Adrenal gland (tissue), 7 donors: ENCODE data around the gene NEUROD1.

- PRO-cap, 3 experiments, result no peak in any of the 3 experiments
- RAMPAGE, long total RNA, 4 experiments, result no peak in any of the 4 experiments
- RRBS, result no CpG with 5 or more reads among the region's 10 CpGs
Measured at GRCh38 chr2:178559782-178560436, 79.7 kb downstream of the PLEKHA3 start.

DNA sequence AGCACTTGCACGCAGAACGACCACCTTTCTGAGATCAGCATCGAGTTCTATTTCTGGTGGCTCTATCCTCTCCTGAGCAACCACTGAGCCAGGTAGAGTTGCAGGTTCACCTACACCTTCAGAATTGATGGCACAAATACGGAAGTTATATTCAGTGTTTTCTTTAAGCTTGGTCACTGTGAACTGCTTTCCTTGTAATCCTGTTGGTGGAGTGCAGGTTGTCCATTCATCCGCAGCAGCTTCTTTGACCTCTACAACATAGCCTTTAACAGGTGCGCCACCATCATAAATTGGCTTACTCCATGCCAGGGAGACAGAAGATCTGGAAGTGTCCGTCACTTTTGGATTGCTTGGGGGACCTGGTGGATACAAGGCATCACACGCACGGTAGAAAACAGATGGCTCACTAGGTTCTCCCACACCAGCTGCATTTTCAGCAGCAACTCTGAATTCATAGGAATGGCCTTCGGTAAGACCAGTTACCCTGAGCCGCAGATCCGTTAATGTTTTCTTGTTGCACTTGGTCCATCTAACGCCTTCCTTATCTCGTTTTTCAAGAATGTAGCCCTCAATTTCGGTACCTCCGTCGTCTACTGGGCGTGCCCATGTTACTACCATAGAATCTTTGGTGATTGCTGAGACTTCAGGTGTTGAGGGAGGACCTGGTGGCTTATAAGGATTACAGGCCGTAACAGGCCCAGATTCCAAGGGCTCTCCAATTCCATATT, 83.0 kb downstream of the PLEKHA3 start:
- PRO-cap, 3 experiments, result no peak in any of the 3 experiments
- RAMPAGE, long total RNA, 4 experiments, result no peak in any of the 4 experiments
- RRBS, result no CpG with 5 or more reads among the region's 19 CpGs

DNA sequence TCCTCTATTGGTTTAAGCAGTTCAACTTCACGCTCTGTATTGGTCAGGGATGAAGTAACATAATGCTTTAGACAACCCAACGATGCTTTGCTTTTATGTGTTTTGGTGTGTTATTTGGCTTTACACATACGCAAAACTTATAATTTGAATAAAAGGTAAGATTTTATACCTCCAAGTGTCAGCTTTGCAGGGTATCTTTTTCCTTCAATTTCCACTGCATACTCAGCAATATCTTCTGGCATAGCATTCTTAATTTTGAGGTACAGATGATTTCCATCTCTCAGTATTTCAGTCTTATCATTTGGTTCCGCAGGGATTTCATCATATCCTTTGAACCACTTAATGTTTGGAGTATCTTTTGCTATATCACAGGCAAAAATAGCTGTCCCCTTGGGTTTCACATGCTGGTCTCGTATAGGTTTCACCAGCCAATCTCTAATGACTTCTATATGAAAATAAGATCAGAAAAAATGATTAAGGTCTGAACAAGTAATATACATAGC, 155.1 kb downstream of the PLEKHA3 start:
- PRO-cap, 3 experiments, result no peak in any of the 3 experiments
- RAMPAGE, long total RNA, 4 experiments, result no peak in any of the 4 experiments
- RRBS, result no CpG with 5 or more reads among the region's 5 CpGs

DNA sequence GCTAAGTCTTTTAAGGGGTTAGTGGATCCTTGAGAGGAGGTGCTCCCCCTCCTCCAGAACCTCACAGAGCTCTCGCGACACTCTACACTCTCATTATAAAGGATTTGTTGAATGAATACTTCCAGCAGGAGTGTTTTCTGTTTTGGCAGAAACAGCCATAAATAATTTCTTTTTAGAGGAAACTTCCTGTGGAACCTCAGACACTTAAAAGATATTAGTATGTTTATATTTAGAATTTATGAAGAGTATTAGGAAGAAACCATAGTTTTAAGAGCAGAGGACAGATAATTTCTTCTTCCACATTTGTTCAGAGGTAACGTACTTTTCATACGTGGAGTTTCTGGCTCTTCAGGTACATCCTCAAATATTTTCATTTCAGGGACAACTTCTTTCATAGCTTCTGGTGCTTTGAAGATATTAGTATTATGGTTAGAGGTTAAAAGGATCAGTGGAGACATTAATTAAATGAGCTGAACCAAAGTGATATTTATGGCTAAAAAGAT, 142.1 kb downstream of the TTN start:
- PRO-cap, 3 experiments, result no peak in any of the 3 experiments
- RAMPAGE, long total RNA, 4 experiments, result no peak in any of the 4 experiments
- RRBS, result no CpG with 5 or more reads among the region's 4 CpGs

DNA sequence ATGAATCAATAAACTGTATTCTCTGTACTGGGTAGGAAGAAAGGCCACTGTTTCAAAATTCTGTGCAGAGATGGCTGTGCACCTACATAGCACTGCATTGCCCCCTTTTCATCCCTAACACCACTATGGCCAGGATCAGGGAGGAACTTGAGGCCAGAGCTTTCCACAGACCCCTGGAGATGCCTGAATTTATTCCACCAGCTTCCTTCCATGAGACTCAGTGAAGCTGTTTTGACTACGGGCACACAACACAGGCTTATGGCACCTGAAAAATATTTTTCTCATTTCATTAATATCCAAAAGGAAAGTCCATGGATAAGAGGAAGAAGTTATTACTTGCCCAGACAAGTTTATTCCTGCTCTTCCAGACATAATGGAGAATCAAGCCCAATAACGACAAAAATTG, 52.3 kb downstream of the TTN start:
- PRO-cap, 3 experiments, result no peak in any of the 3 experiments
- RAMPAGE, long total RNA, 4 experiments, result no peak in any of the 4 experiments
- RRBS, result no CpG with 5 or more reads among the region's 2 CpGs

- PRO-cap, 3 experiments, result no peak in any of the 3 experiments
- RAMPAGE, long total RNA, 4 experiments, result no peak in any of the 4 experiments
- RRBS, result no CpG with 5 or more reads among the region's 2 CpGs
Measured at GRCh38 chr2:178804082-178804324, 3.2 kb downstream of the TTN start.

- PRO-cap, 3 experiments, result no peak in any of the 3 experiments
- RAMPAGE, long total RNA, 4 experiments, result no peak in any of the 4 experiments
Measured at GRCh38 chr2:178808090-178808515, 880 bp upstream of the TTN start.

DNA sequence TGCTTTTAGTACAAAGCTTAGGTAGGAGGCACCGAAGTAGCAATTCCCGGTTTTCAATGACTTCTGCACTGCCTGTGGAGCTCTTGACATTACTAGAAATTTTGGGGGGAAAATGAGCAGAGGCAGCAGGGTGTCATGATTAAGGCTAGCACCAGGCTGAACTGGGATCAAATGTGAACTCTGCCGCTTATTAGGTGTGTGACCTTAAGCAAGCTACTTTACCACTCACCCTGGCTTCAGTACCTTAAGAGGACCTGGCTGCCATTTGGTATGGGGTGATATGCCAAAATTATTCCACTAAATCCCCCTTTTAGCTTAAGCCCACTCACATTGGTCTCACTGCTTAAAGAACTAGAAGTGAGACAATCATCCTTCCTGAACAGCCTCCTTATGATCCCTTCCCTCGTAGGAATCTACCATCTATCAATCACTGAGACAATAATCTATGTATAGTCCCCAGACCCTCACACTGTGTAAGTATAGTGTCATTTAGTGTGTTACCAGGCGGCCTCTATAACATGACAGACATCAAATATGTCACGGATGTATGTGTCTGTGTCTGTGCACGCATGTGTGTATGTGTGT, 36.9 kb downstream of the SESTD1 start:
- PRO-cap, 3 experiments, result no peak in any of the 3 experiments
- RAMPAGE, long total RNA, 4 experiments, result no peak in any of the 4 experiments
- RRBS, result no CpG with 5 or more reads among the region's 7 CpGs

GRCh38 chr2:179594305-179594576, 267.2 kb downstream of the ZNF385B start:
- PRO-cap, 3 experiments, result no peak in any of the 3 experiments
- RAMPAGE, long total RNA, 4 experiments, result no peak in any of the 4 experiments
- RRBS, result no CpG with 5 or more reads among the region's 1 CpG

DNA sequence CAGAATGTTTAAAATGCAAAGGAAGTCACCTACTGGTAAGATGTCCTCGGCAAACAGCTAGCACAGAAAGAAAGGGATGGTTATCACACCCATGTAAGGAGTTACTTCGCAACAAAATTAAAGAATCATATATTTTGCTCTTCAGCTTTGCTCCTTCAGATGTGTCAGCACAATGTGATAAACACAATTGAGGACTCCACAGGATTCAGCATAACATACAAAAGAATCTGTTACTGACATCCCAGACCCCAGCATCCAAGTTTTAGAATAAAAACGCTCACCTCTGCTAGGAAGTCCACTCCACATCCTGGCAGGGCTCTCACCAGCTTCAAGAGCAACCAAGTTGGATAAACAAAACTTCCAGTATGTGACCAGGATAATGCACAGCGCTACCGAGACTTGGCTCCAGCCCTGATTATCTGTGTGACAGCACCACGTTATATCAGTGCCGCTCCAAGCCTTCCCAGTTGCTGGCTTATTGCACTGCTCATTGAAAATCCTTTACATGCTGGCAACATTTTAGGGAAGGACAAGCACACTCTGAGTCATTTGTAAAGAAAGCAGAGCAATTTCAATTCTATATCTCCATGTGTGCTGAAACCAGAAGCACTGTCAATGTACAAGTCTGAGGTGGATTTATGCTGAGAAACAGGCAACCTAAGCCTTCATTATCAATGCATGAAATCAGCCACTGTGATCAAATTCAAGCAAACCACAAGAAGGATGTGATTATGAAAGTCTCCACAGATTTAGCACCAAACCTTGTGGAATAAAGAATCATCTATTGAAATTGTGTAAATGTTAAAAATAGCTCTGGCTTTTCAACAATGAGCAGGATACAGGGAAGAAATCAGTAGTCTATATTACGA, 115.7 kb downstream of the ZNF385B start:
- PRO-cap, 3 experiments, result no peak in any of the 3 experiments
- RAMPAGE, long total RNA, 4 experiments, result no peak in any of the 4 experiments
- RRBS, result no CpG with 5 or more reads among the region's 8 CpGs

- PRO-cap, 3 experiments, result no peak in any of the 3 experiments
- RAMPAGE, long total RNA, 4 experiments, result no peak in any of the 4 experiments
- RRBS, result no CpG with 5 or more reads among the region's 8 CpGs
Measured at GRCh38 chr2:179950448-179951029, 56.6 kb downstream of the CWC22 start.

- PRO-cap, 3 experiments, result no peak in any of the 3 experiments
- RAMPAGE, long total RNA, 4 experiments, result no peak in any of the 4 experiments
- RRBS, result no CpG with 5 or more reads among the region's 8 CpGs
Measured at GRCh38 chr2:179981334-179982054, 25.6 kb downstream of the CWC22 start.

DNA sequence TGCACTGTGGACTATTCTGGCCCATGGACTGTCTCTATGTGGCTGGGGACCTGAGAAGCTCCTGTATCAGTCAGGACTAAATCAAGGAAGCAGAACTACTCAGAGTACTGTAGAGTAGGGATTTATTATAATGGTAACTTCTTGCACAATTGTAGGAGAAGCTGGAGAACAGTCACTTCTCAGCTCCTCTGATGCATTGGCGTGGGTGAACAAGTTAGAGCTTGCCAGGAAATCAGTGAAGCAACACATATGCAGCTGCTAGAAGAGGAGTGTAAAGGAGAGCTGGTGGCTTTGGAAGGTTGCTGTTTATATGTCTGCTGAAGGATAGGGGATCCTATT, 215.5 kb upstream of the CWC22 start:
- PRO-cap, 3 experiments, result no peak in any of the 3 experiments
- RAMPAGE, long total RNA, 4 experiments, result start-site peak on the plus strand in 1 of 4 experiments, centred at position 280 of the sequence, 10 reads per replicate
- RRBS, result no CpG with 5 or more reads among the region's 1 CpG

DNA sequence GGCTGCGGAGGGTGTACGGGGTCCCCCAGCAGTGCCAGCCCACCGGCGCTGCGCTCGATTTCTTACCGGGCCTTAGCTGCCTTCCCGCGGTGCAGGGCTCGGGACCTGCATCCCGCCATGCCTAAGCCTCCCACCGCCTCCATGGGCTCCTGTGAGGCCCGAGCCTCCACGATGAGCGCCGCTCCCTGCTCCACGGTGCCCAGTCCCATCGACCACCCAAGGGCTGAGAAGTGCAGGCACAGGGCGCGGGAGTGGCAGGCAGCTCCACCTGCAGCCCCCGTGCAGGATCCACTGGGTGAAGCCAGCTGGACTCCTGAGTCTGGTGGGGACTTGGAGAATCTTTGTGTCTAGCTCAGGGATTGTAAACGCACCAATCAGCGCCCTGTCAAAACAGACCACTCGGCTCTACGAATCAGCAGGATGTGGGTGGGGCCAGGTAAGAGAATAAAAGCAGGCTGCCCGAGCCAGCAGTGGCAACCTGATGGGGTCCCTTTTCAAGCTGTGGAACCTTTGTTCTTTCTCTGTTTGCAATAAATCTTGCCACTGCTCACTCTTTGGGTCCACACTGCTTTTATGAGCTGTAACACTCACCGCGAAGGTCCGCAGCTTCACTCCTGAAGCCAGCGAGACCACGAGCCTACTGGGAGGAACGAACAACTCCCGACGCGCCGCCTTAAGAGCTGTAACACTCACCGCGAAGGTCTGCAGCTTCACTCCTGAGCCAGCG, 288.7 kb upstream of the UBE2E3 start:
- PRO-cap, 3 experiments, result no peak in any of the 3 experiments
- RAMPAGE, long total RNA, 4 experiments, result no peak in any of the 4 experiments
- RRBS, result no CpG with 5 or more reads among the region's 39 CpGs

- PRO-cap, 3 experiments, result no peak in any of the 3 experiments
- RAMPAGE, long total RNA, 4 experiments, result no peak in any of the 4 experiments
- RRBS, result no CpG with 5 or more reads among the region's 3 CpGs
Measured at GRCh38 chr2:181305464-181306125, 151.6 kb upstream of the ITGA4 start.

GRCh38 chr2:181411039-181411551, 46.1 kb upstream of the ITGA4 start:
- PRO-cap, 3 experiments, result no peak in any of the 3 experiments
- RAMPAGE, long total RNA, 4 experiments, result no peak in any of the 4 experiments
- RRBS, result no CpG with 5 or more reads among the region's 5 CpGs

- PRO-cap, 3 experiments, result no peak in any of the 3 experiments
- RAMPAGE, long total RNA, 4 experiments, result no peak in any of the 4 experiments
- RRBS, result 6% methylated on average over 6 of the region's 61 CpGs
Measured at GRCh38 chr2:181680370-181681401, at the start of gene NEUROD1. Gene NEUROD1 (minus strand): TSS chr2:181680517.

GRCh38 chr2:181895638-181896331, 4.3 kb downstream of the ITPRID2 start:
- PRO-cap, 3 experiments, result no peak in any of the 3 experiments
- RAMPAGE, long total RNA, 4 experiments, result no peak in any of the 4 experiments
- RRBS, result no CpG with 5 or more reads among the region's 3 CpGs

GRCh38 chr2:182068652-182069188, 83.1 kb downstream of the PPP1R1C start:
- PRO-cap, 3 experiments, result no peak in any of the 3 experiments
- RAMPAGE, long total RNA, 4 experiments, result no peak in any of the 4 experiments
- RRBS, result no CpG with 5 or more reads among the region's 4 CpGs

GRCh38 chr2:182867000-182867372, 549 bp upstream of the FRZB start:
- PRO-cap, 3 experiments, result peak in 3 of 3 experiments; most common plus-strand start chr2:182867245 (in 1); most common minus-strand start chr2:182867162 (in 3)
- RAMPAGE, long total RNA, 4 experiments, result no peak in any of the 4 experiments
- RRBS, result 10% methylated on average over 5 of the region's 27 CpGs